Paraaortic lymph node (tissue), 1 donor: Measurements from ENCODE around the genes TMEM87A, HAUS2 and TGM5.

GRCh38 chr15:41944167-41944768, 28.1 kb downstream of the EHD4 start:
- PRO-cap = no peak

DNA sequence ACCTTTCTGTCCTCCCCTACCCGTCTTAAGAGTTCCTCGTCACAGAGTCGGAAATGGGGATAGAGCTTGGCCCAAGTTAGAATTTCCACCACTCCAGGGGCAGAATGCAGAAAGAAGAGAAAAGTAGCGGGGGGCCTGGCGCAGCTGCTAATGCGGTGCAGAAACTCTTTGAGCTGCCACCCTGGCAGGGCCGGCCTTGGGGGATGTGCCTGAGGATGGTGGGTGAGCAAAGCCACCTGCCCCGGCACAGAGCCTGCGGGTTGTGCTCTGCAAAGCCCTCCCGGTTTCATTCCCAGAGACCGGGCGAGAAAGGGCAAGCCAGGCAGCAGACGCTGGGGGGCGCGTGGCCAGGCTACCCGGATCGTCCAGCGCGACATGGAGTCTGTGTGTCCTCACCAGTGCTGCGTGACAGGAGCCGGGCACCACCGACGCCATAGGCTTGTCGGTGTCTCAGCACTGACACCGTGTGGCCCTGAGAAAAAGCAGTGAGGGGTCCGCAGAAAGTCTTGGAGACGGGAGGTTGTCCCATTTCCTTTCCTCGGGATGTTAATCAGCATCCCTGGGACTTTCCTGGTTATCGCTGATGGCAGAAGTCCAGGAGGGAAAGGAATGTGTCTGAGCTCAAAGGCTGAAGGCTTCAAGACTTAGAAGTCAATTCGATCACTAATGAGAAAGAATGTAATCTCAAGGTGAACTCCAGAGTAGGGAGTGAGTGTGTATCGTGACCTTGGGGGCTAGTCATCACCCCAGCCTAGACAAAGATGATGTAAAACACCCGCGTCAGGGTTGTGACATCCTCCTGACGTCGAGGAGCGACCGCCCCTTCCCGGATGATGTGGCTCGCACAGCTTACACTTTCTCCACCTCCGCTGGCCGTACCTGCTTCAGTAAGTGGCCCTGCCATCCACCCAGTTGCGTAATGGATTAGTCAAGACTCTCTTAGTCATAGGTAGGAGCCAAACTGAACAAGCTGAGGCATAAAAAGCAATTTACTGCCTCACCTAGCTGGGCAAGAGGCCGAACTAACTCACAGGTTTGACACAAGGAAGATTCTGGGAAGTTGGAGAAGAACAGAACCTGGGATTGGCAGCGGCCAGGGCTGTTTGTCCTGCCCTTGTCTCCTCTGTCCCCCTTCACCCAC, 36.3 kb upstream of the PLA2G4E start:
- PRO-cap = no peak

DNA sequence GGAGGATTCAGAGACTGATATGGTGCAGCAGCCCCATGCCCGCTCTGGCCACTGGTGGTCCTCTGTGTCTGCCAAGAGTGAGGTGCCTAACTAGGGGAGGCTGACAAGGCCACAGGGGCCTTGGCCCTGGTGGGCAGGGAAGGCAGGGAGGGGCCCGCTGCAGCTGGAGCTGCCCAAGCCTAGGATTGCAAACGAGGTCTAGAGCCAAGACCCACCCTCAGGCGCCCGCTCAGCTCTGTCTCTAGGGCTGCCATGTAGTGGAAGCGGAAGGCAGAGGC, 11.4 kb downstream of the PLA2G4D start:
- PRO-cap = no peak

DNA sequence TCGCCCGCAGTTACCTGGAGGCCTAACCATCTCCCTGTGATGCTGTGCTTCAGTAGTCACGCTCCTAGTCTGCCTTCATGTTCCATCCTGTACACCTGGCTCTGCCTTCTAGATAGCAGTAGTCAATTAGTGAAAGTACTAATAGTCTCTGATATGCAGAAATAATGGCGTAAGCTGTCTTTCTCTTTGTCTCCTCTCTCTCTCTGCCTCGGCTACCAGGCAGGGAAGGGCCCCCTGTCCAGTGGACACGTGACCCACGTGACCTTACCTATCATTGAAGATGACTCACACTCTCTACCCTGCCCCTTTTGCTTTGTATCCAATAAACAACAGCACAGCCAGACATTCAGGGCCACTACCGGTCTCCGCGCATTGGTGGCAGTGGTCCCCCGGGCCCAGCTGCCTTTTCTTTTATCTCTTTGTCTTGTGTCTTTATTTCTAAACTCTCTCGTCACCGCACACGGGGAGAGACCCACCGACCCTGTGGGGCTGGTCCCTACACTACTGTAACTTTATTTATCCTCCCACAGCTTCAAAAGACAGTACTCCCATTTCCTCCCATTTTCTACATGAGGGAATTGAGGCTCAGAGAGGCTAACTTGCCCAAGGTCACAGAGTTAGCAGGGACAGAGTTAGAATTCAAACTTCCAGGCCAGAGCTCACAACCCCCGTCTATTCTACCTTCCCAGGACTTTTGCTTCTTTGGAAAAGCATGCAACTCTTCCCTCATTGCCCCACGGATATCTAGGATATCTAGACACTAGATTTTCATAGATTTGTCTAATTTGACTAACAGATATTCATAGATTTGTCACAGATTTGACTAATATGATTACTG, 2.5 kb downstream of the PLA2G4D start:
- PRO-cap = no peak

- PRO-cap = no peak
These were observed 16.8 kb downstream of the PLA2G4F start for GRCh38 chr15:42139526-42140214.

- PRO-cap = bidirectional peak, plus-strand start at chr15:42273275, minus-strand start at chr15:42273042; bidirectional peak, plus-strand start at chr15:42273516, minus-strand start at chr15:42273415
These were observed at the start of gene TMEM87A for GRCh38 chr15:42272916-42273771. TMEM87A (minus strand) TSS chr15:42273433.

- PRO-cap = no peak
These were observed 6.0 kb upstream of the TMEM87A start for GRCh38 chr15:42279008-42279884.

DNA sequence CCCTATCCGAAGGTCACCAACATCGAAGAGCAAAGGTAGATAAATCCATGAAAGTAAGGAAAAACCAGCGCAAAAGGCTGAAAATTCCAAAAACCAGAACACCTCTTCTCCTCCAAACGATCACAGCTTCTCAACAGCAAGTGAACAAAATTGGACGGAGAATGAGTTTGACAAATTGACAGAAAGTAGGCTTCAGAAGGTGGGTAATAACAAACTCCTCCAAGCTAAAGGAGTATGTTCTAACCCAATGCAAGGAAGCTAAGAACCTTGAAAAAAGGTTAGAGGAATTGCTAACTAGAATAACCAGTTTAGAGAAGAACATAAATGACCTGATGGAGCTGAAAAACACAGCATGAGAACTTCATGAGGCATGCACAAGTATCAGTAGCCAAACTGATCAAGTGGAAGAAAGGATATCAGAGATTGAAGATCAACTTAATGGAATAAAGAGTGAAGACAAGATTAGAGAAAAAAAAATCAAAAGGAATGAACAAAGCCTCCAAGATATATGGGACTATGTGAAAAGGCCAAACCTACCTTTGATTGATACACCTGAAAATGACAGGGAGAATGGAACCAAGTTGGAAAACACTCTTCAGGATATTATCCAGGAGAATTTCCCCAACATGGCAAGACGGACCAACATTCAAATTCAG, 29.2 kb upstream of the TMEM87A start:
- PRO-cap = no peak

DNA sequence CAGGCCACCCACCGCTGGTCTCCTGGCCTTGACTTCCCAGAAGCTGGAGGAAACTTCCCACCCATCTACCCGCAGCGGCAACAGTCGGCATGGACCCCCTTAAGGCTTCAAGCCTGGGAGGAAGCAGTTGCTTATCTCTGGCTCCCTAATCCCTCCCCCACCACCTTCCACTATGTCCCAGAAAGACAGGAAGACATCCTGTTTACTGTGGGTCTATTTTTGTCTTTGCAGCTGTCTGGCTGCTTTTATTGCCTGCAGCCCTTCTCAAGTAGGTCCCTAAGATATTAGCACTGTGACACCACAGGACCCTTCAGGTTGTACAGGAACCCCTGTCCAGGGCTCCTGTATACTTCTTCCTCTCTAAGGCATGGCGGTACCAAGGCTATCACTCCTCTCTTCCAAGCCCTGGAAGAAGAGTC, 27.0 kb downstream of the CAPN3 start:
- PRO-cap = no peak

DNA sequence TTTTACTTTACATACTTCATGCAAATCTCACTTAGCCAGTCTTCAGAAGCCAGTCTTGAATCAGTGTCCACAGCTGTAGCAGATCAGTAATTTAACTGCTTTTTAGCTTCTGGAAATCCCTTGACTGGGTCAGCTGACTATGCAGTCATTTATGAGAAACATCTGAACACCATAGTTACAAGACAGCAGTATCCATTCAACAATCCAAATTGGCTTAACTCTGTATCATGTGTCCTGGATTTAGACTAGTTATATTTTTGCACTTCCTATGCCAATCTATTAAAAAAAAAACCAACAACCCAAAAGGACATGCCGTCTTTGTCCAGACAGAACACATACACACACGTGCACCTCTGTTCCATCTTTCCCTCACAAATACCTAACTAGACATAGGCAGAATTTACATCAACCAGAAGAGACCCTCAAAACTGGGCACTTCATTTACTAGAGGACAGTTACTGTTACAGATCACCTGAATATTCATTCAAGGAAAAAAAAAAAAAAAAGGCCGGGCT, 33.0 kb downstream of the ZNF106 start:
- PRO-cap = bidirectional peak, plus-strand start at position 310 of the sequence, minus-strand start at position 88 of the sequence

GRCh38 chr15:42508083-42508780, 12.8 kb downstream of the SNAP23 start:
- PRO-cap = no peak

- PRO-cap = unidirectional peak, plus-strand start at chr15:42548108; bidirectional peak, plus-strand start at chr15:42548488, minus-strand start at chr15:42548450
These were observed 590 bp downstream of the LRRC57 start for GRCh38 chr15:42547727-42548678.

GRCh38 chr15:42548679-42549189, at the start of gene HAUS2:
HAUS2 (plus strand) TSS chr15:42548838.
- PRO-cap = bidirectional peak, plus-strand start at chr15:42548856, minus-strand start at chr15:42548770

- PRO-cap = no peak
These were observed 751 bp downstream of the STARD9 start for GRCh38 chr15:42576175-42576539.

DNA sequence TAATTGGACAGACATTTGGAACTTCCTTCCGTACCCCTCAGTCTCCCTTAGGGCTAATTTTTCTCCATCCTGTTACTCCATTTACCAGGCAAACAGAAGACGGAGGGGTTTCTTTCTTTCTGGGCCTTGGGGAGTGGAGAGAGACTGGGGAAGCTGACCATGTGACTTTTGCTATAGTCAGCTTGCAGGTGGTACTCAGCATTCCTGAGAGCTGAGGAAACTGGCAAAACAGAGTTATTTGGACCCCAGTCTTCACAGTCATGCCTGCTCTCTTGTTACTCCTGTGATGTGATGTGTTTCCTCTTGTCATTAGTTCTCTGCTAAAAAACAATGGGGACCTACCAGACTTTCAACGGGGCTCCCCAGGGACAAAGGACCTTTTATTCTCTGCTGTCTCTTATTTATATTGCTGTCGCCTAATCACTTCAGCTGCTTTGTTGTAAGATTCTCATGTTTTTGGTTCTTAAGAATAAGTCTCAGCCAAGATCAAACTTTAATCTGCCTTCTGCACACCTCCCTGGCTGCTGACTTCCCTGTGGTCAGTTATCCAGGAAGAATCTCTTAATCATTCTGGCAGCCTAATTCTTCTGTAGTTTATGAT, 8.7 kb downstream of the STARD9 start:
- PRO-cap = no peak

DNA sequence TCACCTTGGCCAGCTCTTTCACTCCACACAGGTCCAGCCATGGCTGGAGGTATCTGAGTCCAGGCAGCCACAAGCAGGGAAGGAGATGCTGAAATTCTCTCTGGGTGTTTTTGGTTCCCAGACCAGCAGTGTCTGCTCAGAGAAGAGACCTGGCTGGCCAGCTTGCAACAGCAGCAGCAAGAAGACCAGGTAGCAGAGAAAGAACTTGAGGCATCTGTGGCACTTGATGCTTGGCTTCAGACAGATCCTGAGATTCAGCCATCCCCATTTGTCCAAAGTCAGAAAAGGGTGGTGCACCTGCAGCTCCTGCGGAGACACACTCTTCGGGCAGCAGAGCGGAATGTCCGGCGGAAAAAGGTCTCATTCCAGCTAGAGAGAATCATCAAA, 55.0 kb downstream of the CDAN1 start:
- PRO-cap = no peak

- PRO-cap = bidirectional peak, plus-strand start at chr15:42921017, minus-strand start at chr15:42920776
These were observed 296 bp upstream of the TTBK2 start for GRCh38 chr15:42920940-42921207.

DNA sequence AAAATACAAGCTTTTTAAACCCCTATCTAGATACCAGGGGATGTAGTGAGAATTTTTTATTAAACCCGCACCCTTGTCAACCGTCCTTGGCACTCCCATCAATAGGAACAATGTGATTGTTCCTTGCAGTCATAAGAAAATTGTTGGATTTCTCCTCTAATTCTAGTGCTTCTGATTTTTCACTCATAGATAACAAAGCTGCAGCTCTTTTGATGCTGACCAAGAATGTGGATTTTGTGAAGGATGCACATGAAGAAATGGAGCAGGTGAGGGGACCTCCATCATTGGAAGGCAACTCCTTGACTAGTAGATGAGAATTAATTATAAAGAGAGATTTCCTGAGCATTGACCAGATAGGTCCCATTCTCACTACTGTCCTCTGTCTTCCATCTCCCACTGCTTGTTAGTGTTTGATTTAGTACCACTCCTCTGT, 5.6 kb downstream of the CCNDBP1 start:
- PRO-cap = no peak

GRCh38 chr15:43238163-43238530, 17.3 kb upstream of the EPB42 start:
- PRO-cap = no peak

DNA sequence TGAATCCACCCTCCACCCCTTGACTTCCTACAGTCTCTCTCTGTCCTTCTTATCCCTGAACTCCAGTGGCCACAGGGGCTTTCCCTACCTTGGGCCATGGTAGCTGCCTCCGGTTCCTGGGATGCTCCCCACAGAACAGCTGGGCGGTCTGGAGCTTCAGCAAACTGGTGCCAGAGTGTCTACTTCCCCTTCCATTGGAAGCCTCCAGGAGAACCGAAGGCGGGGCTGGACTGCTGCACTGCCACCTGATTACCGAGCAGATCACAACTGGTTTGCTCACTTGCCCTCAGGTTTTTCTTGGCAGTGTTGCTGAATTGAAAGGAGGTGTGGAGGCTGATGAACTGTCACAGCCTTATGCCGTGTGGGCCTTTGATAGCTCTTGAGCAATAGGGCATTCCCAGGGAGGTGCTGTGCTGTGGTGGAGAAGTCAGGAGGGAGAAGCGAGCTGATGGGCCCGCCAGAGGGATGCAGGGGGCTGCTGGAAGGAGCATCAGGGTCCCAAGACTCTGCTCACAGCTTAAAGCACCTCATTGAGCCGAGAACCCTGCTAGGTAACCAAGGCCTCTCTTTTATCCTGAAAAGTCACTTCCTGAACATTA, at the start of gene TGM5:
Gene TGM5 (minus strand): TSS at position 177 of the 599 bp plus-strand sequence.
- PRO-cap = no peak